Cerebellum (tissue), 5 donors: ENCODE results near the gene RAB14.

DNA sequence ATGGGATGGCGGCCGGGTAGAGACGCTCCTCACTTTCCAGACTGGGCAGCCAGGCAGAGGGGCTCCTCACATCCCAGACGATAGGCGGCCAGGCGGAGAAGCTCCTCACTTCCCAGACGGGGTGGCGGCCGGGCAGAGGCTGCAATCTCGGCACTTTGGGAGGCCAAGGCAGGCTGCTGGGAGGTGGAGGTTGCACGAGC lies 153.6 kb downstream of the TRIM32 start:
- PRO-cap, 3 experiments: no peak in any of the 3 experiments
- RAMPAGE, long total RNA: no peak

DNA sequence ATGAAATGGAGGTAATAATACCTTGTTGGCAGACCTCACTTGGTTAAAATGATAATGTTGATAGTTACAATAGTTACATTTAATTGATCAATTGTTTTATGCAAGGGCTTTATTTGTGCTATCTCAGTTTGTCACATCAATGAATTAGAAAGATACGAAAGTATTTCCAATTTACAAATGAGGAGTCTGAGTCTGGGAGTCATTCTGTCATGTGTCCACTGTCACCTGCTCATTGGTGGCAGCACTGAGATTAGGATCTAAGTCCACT lies 14.9 kb downstream of the TLR4 start:
- PRO-cap, 3 experiments: no peak in any of the 3 experiments
- RAMPAGE, long total RNA: no peak

GRCh38 chr9:119802501-119803126 lies 433.4 kb upstream of the BRINP1 start:
- PRO-cap, 3 experiments: no peak in any of the 3 experiments
- RAMPAGE, long total RNA: no peak

DNA sequence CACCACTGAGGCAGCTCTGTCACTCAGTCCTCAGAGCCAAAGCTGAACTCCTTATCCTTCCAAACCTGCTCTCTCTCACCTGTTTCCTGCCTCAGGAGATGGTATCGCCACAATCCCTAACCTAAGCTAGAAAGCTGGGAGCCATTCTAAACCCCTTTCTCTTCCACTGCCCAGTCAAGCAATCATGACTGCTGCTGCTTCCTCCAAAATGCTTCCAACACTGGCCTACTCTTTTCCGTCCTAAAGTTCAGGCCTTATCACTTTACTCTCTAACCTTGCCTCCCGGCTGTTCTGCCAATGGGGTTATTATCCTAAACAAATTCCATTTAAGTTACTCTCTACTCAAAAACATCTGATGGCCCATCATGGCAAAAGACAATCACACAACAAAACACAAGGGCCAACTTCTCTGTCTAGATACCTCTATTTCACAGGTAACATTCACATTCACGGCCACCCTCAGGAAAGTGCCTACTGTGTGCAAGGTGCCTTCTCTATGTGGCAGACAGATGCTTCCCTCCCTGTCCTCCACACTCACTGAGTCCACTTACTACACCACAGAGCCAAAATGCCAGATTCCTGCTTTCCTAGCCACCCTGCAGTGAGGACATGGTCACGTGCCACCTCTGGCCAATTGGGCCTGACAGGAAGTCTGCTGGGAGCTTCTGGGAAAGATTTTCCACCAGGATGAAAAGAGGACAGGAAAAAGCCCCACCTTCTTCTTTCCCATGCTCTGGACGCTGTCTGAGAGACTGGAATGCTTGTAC lies 168.0 kb downstream of the CDK5RAP2 start:
- PRO-cap, 3 experiments: peak in 1 of 3 experiments; most common minus-strand start position 539 of the sequence (in 1)
- RAMPAGE, long total RNA: no peak

- PRO-cap, 3 experiments: no peak in any of the 3 experiments
- RAMPAGE, long total RNA: no peak
Observed at GRCh38 chr9:120477249-120477541, 102.8 kb downstream of the CDK5RAP2 start.

GRCh38 chr9:120528504-120528968 lies 51.4 kb downstream of the CDK5RAP2 start:
- PRO-cap, 3 experiments: no peak in any of the 3 experiments
- RAMPAGE, long total RNA: no peak

- PRO-cap, 3 experiments: no peak in any of the 3 experiments
- RAMPAGE, long total RNA: no peak
Observed at GRCh38 chr9:120571697-120572424, 8.1 kb downstream of the CDK5RAP2 start.

DNA sequence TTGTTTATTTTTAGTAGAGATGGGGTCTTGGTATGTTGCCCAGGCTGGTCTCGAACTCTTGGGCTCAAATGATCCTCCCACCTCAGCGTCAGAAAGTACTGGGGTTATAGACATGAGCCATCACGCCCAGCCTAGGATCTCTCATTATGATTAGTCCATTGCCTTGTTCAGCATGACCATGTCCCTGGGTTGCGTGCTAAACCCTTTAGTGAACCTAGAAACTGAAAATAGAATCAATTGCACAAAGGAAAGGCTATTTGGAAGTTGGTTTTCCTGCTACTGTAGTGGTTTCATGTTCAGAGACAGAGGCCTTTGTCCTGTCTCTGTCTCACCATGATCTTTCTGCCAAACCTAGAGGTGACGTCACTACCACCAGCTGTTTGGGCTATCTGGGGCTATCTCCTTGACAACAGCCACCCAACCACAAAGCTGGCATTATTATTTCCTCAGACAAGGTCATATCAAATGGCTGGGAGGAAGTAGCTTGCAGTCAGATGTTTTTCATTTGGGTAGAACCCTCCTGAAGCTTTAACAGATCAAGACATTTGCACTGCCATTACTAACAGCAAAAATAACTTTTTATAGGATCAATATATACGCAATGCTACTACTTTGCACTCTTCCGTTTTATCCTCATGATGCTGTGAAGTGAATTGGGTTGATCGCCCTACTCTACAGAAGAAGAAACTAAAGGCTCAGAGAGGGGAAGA lies 4.0 kb upstream of the CDK5RAP2 start:
- PRO-cap, 3 experiments: no peak in any of the 3 experiments
- RAMPAGE, long total RNA: no peak

DNA sequence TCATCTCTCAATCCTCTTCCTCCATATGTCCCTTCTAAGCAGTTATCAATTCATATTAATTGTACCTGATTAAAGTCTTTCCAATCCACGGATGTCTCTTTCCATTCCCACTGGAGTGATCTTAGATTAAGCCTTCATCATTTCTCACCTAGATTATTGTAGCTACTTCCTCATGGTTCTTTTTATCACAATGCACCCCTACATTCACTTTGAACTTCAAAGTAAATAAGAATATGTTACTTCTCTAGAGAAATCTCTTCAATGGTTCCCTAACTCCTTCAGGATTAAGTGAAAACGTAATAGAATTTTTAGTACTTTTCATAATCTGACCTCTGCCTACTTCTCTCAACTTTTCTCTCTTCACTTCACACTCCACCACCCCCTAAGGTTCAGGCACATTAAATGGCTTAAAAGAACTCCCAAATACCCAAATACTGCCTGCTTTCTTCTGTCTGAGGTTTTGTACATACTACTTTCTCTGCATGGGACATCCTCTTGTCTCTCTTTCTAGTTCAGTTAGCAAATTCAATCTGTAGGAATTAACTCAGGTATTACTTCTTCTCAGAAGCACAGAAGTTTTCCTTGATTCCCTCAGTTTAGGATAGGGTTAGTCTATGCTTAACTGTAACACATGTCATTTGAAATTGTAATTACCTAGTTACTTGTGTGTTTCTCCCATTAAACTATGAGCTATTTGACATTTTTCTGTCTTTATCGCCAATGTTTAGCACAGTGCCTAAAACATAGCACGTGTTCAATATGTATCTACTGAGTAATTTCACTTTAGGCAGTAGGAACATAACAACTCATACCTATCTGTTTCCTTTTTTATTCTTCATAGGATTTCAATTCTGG lies 29.1 kb upstream of the CDK5RAP2 start:
- PRO-cap, 3 experiments: no peak in any of the 3 experiments
- RAMPAGE, long total RNA: no peak

GRCh38 chr9:120875409-120875962 lies 1.5 kb downstream of the PHF19 start:
- PRO-cap, 3 experiments: no peak in any of the 3 experiments
- RAMPAGE, long total RNA: no peak

- PRO-cap, 3 experiments: peak in 1 of 3 experiments; most common minus-strand start chr9:120929383 (in 1)
- RAMPAGE, long total RNA: no peak
Observed at GRCh38 chr9:120929248-120929458, 2.6 kb upstream of the TRAF1 start.

- PRO-cap, 3 experiments: no peak in any of the 3 experiments
- RAMPAGE, long total RNA: no peak
Observed at GRCh38 chr9:120985923-120986287, 59.3 kb upstream of the TRAF1 start.

- PRO-cap, 3 experiments: peak in 3 of 3 experiments; most common plus-strand start chr9:121202054 (in 1); most common minus-strand start chr9:121201910 (in 2)
- RAMPAGE, long total RNA: start-site peak on the minus strand at chr9:121201852-121201875, 170 and 286 reads in 2 replicates
Observed at GRCh38 chr9:121201515-121202395, at the start of gene RAB14. Gene RAB14, minus strand, starts transcription at chr9:121201869.

GRCh38 chr9:121240213-121240827 lies 27.6 kb upstream of the GSN start:
- PRO-cap, 3 experiments: no peak in any of the 3 experiments
- RAMPAGE, long total RNA: no peak

GRCh38 chr9:121294233-121294877 lies 26.4 kb downstream of the GSN start:
- PRO-cap, 3 experiments: no peak in any of the 3 experiments
- RAMPAGE, long total RNA: no peak

DNA sequence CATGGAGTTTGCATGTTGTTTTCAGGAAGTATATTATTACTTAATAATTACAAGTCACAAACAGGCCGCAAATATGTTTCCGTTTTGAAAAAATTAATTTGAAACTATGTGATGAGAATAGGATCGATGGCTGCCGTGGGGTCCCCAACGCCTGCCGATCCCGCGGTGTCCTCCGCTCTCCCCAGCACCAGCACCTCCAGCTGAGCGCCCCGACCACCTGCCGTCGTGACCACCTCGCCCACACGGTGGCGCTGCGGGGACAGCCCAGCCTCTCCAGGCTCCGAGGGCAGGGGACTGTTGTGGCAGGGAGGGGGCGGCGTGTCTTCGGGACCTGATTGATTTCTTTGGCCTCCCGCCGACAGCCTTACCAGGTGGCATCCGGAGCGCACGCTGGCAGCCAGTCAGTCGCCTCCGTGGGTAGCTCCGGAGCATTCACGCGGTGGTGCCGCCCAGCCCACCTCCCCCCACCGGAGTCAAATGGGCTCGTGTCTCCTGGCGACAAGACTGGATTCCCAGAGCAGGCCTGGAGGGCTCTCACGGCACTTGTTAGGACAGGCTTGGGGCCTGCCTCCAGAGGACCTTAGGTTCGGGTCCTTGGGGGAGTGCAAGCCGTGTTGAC lies 50.9 kb upstream of the GGTA1 start:
- PRO-cap, 3 experiments: no peak in any of the 3 experiments
- RAMPAGE, long total RNA: no peak

DNA sequence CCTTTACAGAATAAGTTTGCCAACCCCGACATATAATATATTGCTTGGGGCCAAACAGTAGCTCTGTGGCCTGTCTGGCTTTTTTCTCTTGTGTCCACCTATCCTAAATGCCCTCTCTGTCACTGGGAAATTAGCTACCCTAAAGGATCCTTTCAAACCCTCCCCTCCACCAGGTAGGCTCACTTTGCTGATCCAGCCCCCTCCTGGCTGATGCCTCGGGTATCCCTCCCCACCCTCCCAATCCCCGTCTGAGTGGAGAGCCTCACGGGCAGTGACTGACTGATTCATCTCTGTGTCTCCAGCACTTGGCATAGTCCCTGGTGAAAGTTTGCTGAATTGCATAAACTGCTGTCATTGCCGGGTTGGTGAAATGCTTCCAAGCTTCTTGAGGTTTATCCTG lies 56.7 kb upstream of the GGTA1 start:
- PRO-cap, 3 experiments: no peak in any of the 3 experiments
- RAMPAGE, long total RNA: no peak

DNA sequence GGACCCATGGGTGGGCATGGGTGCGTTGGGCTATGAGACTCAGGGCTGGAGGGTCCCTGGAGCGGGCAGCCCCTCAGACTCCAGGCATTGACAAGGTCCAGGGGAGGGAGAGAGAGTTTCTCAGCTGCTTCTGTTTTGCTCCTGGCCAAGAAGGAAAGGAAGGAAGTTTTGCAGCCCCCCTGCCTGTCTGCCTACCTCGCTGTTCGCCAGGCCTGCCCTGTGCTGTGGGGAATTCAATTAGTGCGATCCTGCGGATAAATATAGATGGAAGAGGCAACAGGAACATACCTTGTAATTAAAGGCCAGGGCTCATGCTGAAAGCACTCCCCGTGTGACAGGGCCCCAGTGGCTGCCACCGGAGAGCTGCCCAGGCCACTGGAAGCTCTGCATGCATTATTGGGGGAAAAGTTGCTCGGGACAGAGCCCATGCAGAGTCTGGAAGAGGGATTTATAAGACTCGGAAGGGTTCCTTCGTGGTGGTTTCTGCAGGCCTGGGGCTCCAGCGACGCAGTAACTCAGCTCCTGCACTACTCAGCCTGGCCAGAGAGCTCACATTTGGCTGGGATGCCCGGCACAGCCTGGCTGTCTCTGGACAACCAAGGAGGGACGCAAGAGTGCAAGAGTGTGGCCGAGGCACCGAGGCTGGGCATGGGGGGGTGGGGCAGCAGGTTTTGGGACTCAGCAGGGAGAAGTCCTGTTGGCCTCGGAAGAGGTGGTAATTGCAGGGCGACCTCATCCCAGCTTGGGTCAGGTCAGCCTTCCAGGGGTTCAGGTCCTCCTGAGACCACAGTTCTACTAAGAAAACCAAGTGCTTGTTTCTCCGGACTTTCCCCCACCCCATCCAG lies 67.9 kb upstream of the GGTA1 start:
- PRO-cap, 3 experiments: no peak in any of the 3 experiments
- RAMPAGE, long total RNA: no peak

- PRO-cap, 3 experiments: peak in 1 of 3 experiments; most common plus-strand start chr9:121700959 (in 1)
- RAMPAGE, long total RNA: no peak
Observed at GRCh38 chr9:121700700-121701672, 49.6 kb downstream of the DAB2IP start.

GRCh38 chr9:121717800-121718653 lies 66.6 kb downstream of the DAB2IP start:
- PRO-cap, 3 experiments: peak in 1 of 3 experiments; most common plus-strand start chr9:121718281 (in 1); most common minus-strand start chr9:121718151 (in 1)
- RAMPAGE, long total RNA: no peak